GM12878 (cell line): ENCODE measurements around the genes LRRC53 and SLC44A5.

GRCh38 chr1:67478912-67479520 lies 48.8 kb upstream of the SERBP1 start:
- RAMPAGE, long total RNA: no peak
- RRBS, 2 experiments: no CpG with 5 or more reads among the region's 4 CpGs
CAGE:
- cytosol, long polyA minus RNA: no peak
- cytosol, long polyA plus RNA: no peak
- long polyA plus RNA: no peak
- nucleolus, long total RNA: no peak
- nucleus, long polyA plus RNA: no peak
- nucleus, long total RNA: no peak

DNA sequence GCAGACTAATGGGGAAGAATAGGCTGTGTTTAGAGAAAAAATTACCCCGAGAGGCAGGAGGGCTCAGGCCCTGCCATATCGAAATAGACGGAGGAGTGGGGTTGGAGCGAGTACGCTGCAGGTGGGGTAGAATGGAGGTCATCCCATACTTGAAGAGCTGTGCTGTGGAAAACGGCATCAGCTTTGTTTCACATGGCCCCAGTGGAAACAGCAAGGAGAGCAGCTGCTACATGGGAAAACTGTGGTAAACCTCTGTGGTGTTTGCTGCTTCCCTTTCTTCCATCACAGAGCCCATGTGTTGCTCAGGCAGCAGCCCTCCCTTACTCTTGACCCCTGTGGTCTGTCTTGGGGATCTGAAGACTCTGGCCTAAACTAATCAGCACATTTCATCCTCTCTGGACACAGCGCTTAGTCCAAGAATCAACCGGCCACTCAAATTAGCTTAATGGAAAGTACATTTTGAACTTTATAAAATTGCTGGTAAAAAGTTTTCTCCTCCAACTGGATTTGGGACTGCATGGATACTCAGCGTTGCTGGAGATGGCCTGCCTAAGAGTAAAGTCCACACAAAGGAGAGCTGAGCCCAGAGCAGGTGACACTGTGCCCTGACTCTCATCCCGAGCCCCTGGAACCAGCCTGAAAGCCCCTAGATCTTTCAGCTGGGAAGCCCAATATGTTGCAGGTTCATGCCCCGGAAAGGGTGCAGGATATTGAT lies 127.2 kb upstream of the GADD45A start:
- RAMPAGE, long total RNA: no peak
- RRBS, 2 experiments: no CpG with 5 or more reads among the region's 11 CpGs
CAGE:
- cytosol, long polyA minus RNA: no peak
- cytosol, long polyA plus RNA: no peak
- long polyA plus RNA: no peak
- nucleolus, long total RNA: no peak
- nucleus, long polyA plus RNA: no peak
- nucleus, long total RNA: no peak

DNA sequence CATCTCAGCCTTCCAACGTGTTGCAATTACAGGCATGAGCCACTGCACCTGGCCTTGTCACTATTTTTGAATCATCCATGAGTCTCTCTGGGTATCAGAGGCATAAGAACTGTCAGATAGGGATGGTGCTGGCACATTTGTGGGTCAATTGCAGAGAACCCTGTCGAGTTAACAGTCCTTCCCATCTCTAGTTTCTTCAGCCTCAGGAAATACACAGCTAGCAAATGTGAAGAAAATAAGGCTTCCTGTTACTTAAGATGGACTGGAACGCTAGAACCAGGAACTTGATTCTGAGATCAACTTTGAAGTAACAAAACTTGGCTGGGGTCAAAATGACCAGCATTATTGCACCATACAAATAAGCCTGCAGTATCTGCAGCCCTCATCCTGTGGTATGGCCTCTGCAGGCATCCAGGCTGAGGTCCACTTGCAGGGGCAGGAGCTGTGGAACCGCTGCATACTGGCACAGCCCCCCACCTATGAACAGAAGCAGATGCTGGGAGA lies 124.2 kb upstream of the GADD45A start:
- RAMPAGE, long total RNA: no peak
- RRBS, 2 experiments: no CpG with 5 or more reads among the region's 4 CpGs
CAGE:
- cytosol, long polyA minus RNA: no peak
- cytosol, long polyA plus RNA: no peak
- long polyA plus RNA: no peak
- nucleolus, long total RNA: no peak
- nucleus, long polyA plus RNA: no peak
- nucleus, long total RNA: no peak

DNA sequence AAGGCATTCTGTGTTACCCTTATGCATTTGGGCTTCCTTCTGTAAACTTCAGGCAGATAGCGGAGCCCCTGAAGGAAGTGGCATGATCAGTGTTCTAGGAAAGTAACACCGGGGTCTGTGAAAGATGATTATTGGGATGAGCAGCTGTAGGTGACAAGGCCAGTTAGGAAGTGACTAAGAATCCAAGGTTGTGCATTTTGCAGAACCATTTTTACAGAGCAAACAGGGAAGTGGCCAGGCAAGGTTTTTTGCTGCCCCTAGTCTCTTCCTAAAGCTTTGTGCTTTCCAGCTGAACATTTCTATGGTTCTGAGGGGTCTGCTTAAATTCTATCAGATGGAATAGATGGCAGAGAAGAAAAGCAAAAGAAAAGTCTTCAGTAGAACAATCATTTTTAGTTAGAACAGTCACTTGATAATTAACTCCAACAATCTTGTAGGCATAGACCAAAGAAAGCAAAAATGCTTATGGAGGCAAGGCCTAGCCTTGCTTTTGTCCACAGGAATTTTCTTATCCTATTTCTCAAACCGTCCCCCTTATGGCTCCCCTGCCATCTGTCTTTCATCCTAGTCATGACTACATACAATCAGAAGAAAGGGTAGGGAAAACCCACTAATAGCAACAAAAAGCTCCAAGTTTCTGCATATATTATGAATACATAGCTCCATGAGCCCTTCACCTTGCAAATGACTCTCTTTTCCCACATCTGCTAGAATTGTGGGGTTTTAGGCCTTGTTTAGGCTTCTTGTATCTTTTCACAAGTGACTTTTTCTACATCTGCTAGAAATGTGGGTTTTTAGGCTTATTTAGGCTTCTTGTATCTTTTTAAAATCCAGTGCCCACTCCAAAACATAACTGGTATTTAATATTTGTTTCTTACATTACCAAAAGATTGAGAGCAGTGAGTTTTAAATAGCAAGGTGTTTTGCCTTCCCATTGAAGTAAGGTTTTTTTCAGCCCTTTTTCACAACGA lies 4.1 kb downstream of the GADD45A start:
- RAMPAGE, long total RNA: no peak
- RRBS, 2 experiments: no CpG with 5 or more reads among the region's 4 CpGs
CAGE:
- cytosol, long polyA minus RNA: no peak
- cytosol, long polyA plus RNA: no peak
- long polyA plus RNA: no peak
- nucleolus, long total RNA: no peak
- nucleus, long polyA plus RNA: no peak
- nucleus, long total RNA: no peak

- RAMPAGE, long total RNA: no peak
- RRBS, 2 experiments: no CpG with 5 or more reads among the region's 7 CpGs
CAGE:
- cytosol, long polyA minus RNA: no peak
- cytosol, long polyA plus RNA: no peak
- long polyA plus RNA: no peak
- nucleolus, long total RNA: no peak
- nucleus, long polyA plus RNA: no peak
- nucleus, long total RNA: no peak
These were observed 14.3 kb downstream of the GNG12 start for GRCh38 chr1:67818895-67819471.

DNA sequence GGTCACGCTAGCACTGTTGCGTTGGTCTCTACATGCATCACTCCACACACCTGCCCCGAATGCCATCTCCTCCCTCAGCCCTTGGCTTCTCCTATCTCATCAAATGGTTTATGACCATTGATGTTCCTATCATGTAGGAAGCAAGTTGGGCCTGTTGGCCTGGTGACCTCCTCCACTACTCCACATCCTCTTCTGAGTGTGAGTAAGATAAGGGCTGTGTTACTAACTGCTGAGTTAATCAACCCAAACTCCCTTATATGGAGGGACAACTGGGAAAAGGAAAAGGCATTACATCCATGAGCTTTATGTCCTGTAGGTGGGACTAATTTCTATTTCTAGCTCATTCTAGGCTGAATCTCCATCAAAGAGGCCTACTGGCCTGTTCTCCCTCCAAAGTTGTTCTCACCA lies 57.6 kb downstream of the WLS start:
- RAMPAGE, long total RNA: no peak
- RRBS, 2 experiments: no CpG with 5 or more reads among the region's 3 CpGs
CAGE:
- cytosol, long polyA minus RNA: no peak
- cytosol, long polyA plus RNA: no peak
- long polyA plus RNA: no peak
- nucleolus, long total RNA: no peak
- nucleus, long polyA plus RNA: no peak
- nucleus, long total RNA: no peak

- RAMPAGE, long total RNA: no peak
- RRBS, 2 experiments: no CpG with 5 or more reads among the region's 3 CpGs
CAGE:
- cytosol, long polyA minus RNA: no peak
- cytosol, long polyA plus RNA: no peak
- long polyA plus RNA: no peak
- nucleolus, long total RNA: no peak
- nucleus, long polyA plus RNA: no peak
- nucleus, long total RNA: no peak
These were observed 41.0 kb downstream of the WLS start for GRCh38 chr1:68191332-68191791.

- RAMPAGE, long total RNA: no peak
- RRBS, 2 experiments: no CpG with 5 or more reads among the region's 15 CpGs
CAGE:
- cytosol, long polyA minus RNA: no peak
- cytosol, long polyA plus RNA: no peak
- long polyA plus RNA: no peak
- nucleolus, long total RNA: no peak
- nucleus, long polyA plus RNA: no peak
- nucleus, long total RNA: no peak
These were observed 426.8 kb upstream of the DEPDC1 start for GRCh38 chr1:68923671-68924000.

DNA sequence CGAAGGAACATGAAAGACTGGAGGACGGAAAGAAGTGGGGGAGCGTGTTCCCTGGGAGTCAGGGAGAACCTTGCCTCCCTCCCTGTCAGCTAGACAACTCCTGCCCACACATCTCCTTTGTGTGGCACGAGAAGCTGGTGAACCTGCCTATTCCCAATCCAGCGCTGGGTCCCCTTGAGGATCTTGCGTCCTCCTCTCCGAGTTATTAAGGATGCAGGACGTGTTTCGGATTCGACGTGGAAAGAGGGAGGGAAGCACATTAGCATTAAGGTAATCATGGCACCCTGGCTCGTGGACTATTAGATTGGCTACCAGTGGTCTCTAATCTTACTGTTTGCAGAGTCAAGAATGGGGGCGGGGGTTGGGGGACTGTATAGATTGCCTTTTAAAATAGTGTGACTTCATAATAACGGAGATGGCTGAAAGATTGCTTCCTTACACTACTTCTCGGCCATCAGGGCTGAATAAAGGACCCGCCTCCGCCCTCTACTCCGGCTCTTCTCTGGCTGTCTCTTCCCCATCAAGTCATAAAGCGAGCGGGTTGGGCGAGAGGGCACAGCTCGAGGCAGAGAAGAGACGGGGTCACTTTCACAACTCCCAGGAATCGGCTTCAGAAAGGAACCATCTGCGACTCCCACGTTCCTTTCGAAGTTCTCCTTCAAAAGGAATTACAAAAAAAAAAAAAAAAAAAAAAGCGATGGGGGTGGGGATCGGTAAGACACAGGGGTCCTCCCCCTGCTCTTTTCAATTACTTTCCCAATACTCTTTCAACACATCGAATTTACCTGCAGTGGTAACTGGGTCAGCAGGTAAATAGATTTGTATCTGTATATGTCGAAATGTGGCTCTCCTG lies 1.7 kb downstream of the LRRC7 start:
- RAMPAGE, long total RNA: no peak
- RRBS, 2 experiments: no CpG with 5 or more reads among the region's 31 CpGs
CAGE:
- cytosol, long polyA minus RNA: no peak
- cytosol, long polyA plus RNA: no peak
- long polyA plus RNA: no peak
- nucleolus, long total RNA: no peak
- nucleus, long polyA plus RNA: no peak
- nucleus, long total RNA: no peak

- RAMPAGE, long total RNA: no peak
- RRBS, 2 experiments: no CpG with 5 or more reads among the region's 8 CpGs
CAGE:
- cytosol, long polyA minus RNA: no peak
- cytosol, long polyA plus RNA: no peak
- long polyA plus RNA: no peak
- nucleolus, long total RNA: no peak
- nucleus, long polyA plus RNA: no peak
- nucleus, long total RNA: no peak
These were observed 392 bp upstream of the SRSF11 start for GRCh38 chr1:70220791-70221185.

- RAMPAGE, long total RNA: no peak
- RRBS, 2 experiments: no CpG with 5 or more reads among the region's 3 CpGs
CAGE:
- cytosol, long polyA minus RNA: start-site peak on the plus strand at chr1:70239489-70239499, 47 reads
- cytosol, long polyA plus RNA: no peak
- long polyA plus RNA: no peak
- nucleolus, long total RNA: no peak
- nucleus, long polyA plus RNA: start-site peak on the plus strand at chr1:70239487-70239496, 202 and 177 reads in 2 replicates
- nucleus, long total RNA: no peak
These were observed 18.3 kb downstream of the SRSF11 start for GRCh38 chr1:70239391-70239955.

- RAMPAGE, long total RNA: no peak
CAGE:
- cytosol, long polyA minus RNA: no peak
- cytosol, long polyA plus RNA: no peak
- long polyA plus RNA: no peak
- nucleolus, long total RNA: no peak
- nucleus, long polyA plus RNA: no peak
- nucleus, long total RNA: no peak
These were observed 143.5 kb upstream of the ZRANB2 start for GRCh38 chr1:71224264-71224710.

DNA sequence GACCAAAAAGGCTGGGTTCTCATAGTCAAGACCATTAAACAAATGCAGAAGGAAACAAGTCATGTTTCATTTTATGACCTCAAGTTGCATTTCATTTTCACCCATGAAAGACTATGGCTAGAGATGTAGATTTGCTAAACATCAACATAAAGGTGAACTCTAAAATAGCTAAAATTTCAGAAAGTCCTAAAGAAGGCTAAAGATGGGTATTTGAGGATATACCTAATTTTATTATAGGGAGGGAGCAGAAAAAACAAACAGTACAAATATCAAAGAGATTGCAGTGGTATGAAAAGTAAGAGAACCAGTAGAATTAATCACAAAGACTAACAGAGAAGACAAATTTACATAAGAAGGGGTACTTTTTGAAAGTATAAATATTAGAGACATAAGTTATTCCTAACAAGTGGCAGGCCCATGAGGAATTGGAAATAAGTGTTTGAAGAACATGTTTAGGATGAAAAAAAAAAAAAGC lies 75.7 kb downstream of the NEGR1 start:
- RAMPAGE, long total RNA: no peak
CAGE:
- cytosol, long polyA minus RNA: no peak
- cytosol, long polyA plus RNA: no peak
- long polyA plus RNA: no peak
- nucleolus, long total RNA: no peak
- nucleus, long polyA plus RNA: no peak
- nucleus, long total RNA: no peak

DNA sequence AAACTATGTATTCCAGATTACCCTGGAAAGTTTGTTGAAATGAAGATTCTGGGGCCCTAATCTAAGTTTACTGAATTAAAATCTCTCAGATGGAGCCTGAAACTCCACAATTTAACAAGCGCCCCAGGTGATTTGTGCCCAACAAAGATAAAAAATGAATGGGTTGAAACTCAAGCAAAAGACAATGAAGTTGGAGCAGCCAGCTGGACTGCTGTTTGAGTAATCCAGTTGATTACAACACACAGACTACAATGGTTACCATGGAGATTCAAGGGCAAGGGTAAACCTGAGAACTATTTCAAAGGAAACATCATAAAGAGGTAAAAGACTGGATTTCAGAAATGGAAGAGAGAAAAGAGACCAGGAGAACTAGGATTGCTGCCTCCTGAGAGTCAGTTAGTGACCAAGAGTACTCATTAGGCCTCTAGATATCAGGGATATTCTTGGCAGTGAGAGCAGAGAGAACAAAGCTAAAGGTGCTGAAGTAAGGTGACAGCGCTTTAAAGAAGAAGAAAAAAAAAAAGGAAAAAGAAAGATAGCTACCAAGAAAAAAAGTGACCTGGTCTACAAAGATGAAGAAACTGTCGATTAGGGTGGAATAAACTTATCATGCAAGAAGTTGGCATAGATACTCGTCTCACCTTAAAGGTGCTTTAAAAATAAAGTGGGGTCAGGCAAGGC lies 44.5 kb downstream of the LRRC53 start:
- RAMPAGE, long total RNA: no peak
- RRBS, 2 experiments: no CpG with 5 or more reads among the region's 4 CpGs
CAGE:
- cytosol, long polyA minus RNA: no peak
- cytosol, long polyA plus RNA: no peak
- long polyA plus RNA: no peak
- nucleolus, long total RNA: no peak
- nucleus, long polyA plus RNA: no peak
- nucleus, long total RNA: no peak

- RAMPAGE, long total RNA: no peak
- RRBS, 2 experiments: no CpG with 5 or more reads among the region's 2 CpGs
CAGE:
- cytosol, long polyA minus RNA: no peak
- cytosol, long polyA plus RNA: no peak
- long polyA plus RNA: no peak
- nucleolus, long total RNA: no peak
- nucleus, long polyA plus RNA: no peak
- nucleus, long total RNA: no peak
These were observed at the start of gene LRRC53 for GRCh38 chr1:74512423-74512885. LRRC53 (minus strand) TSS chr1:74512611.

- RAMPAGE, long total RNA: no peak
- RRBS, 2 experiments: no CpG with 5 or more reads among the region's 2 CpGs
CAGE:
- cytosol, long polyA minus RNA: no peak
- cytosol, long polyA plus RNA: no peak
- long polyA plus RNA: no peak
- nucleolus, long total RNA: no peak
- nucleus, long polyA plus RNA: no peak
- nucleus, long total RNA: no peak
These were observed at the start of gene SLC44A5 for GRCh38 chr1:75610919-75611501. SLC44A5 (minus strand) TSS chr1:75611114.

GRCh38 chr1:75789631-75790668 lies 3.9 kb downstream of the RABGGTB start:
- RAMPAGE, long total RNA: no peak
- RRBS, 2 experiments: no CpG with 5 or more reads among the region's 3 CpGs
CAGE:
- cytosol, long polyA minus RNA: no peak
- cytosol, long polyA plus RNA: no peak
- long polyA plus RNA: no peak
- nucleolus, long total RNA: no peak
- nucleus, long polyA plus RNA: no peak
- nucleus, long total RNA: no peak

DNA sequence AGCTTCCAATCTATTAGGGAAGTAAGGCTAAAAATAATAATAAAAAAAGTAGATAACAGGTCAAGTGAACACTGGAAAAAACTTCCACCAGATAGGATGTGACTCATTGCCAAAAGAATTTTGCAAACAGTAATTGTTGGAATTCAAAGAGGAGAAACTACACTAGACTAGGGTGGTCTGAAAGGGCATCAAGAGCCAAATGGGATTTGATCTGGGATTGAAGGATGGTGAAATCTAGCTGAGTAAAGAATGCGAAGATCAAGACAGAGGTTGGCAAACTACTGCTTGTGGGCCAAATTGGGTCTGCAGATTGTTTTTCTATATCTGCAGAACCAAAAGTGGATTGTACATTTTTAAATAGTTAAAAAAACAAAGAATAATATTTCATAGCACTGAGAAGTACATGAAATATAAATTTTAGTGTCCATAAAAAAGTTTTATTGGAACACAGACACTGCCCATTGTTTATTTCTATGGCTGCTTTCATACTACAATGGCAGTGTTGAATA lies 5.9 kb upstream of the ST6GALNAC3 start:
- RAMPAGE, long total RNA: no peak
- RRBS, 2 experiments: no CpG with 5 or more reads among the region's 1 CpG
CAGE:
- cytosol, long polyA minus RNA: no peak
- cytosol, long polyA plus RNA: no peak
- long polyA plus RNA: no peak
- nucleolus, long total RNA: no peak
- nucleus, long polyA plus RNA: no peak
- nucleus, long total RNA: no peak

GRCh38 chr1:76190957-76192016 lies 116.7 kb downstream of the ST6GALNAC3 start:
- RAMPAGE, long total RNA: no peak
- RRBS, 2 experiments: no CpG with 5 or more reads among the region's 7 CpGs
CAGE:
- cytosol, long polyA minus RNA: no peak
- cytosol, long polyA plus RNA: no peak
- long polyA plus RNA: no peak
- nucleolus, long total RNA: no peak
- nucleus, long polyA plus RNA: no peak
- nucleus, long total RNA: no peak

- RAMPAGE, long total RNA: no peak
- RRBS, 2 experiments: 84 to 92% methylated on average over 7 of the region's 22 CpGs
CAGE:
- cytosol, long polyA minus RNA: no peak
- cytosol, long polyA plus RNA: no peak
- long polyA plus RNA: no peak
- nucleolus, long total RNA: no peak
- nucleus, long polyA plus RNA: no peak
- nucleus, long total RNA: no peak
These were observed 167.6 kb upstream of the ST6GALNAC5 start for GRCh38 chr1:76699672-76700126.